CMK (cell line): ENCODE measurements around the genes NEFH and ASCC2.

DNA sequence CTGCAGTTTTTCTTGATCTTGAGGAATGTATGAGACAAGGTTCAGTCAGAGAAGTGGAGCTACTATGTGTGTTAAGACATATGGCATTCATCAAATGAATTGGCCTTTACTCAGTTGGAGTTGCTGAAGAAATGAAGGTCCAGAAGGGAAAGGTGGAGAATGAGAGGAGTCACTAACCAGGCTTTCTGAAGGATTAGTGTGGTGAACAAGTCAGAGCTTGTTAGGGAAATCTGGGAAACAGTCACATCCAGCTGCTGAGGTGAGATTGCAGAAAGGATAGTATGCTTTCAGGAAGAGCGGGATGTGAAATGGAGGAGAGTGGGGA is 11.3 kb upstream of the PITPNB start:
- RRBS = no CpG with 5 or more reads among the region's 1 CpG

DNA sequence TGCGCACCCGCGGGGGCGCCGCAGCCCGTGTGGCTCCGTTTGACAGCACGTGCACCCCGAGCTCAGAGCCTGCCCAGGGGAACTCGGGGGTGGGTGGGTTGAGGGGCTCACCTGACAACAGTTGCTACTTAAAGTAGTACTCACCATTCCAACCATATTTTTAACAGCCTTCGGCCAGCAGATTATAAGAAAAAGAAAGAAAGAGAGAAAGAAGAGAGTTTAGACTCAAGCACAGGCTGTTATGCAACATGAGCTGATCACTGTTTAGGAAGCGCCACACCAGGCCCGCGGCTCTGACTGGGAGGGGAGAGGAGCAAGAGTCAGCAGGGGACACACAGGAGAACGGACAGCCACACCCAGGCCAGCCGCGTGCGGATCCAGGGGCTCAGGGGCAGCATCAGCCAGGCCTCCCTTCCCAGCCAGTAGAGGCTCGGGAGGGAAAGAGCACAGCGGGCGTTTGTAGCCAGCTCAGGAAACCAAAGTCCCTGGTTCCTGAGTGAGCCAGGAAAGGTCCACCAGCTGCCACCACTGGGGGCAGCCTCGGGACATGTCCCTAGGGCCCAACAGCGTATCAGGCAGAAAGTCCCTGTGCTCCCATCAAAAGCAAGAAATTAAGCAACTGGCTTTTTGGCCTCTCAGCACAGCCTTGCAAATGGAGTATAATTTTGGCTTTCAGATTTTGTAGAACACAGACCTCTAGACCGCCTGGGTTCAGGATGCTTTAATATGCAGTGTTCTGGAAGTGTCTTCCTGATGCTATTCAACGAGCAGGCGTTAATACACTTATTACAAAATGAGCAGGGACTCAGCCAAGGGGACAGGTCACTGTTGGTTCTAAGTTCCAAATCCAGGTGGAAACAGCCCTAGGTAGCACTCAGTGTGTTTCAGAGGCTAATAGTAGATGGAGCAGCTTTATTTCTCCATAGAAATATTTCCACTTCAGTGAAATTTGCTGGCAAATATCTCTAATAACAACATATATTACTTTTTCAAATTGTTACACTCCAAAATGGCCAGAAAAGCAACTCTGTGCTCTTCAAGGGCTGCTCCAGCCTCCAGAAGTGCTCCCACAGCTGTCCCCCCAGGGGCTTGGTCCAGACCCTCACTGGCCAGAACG is 71.9 kb upstream of the PITPNB start:
- RRBS = no CpG with 5 or more reads among the region's 27 CpGs

GRCh38 chr22:28583909-28584937 is 95.4 kb downstream of the TTC28 start:
- RRBS = no CpG with 5 or more reads among the region's 4 CpGs

- RRBS = no CpG with 5 or more reads among the region's 5 CpGs
These were observed 8.5 kb downstream of the HSCB start for GRCh38 chr22:28750336-28750724.

DNA sequence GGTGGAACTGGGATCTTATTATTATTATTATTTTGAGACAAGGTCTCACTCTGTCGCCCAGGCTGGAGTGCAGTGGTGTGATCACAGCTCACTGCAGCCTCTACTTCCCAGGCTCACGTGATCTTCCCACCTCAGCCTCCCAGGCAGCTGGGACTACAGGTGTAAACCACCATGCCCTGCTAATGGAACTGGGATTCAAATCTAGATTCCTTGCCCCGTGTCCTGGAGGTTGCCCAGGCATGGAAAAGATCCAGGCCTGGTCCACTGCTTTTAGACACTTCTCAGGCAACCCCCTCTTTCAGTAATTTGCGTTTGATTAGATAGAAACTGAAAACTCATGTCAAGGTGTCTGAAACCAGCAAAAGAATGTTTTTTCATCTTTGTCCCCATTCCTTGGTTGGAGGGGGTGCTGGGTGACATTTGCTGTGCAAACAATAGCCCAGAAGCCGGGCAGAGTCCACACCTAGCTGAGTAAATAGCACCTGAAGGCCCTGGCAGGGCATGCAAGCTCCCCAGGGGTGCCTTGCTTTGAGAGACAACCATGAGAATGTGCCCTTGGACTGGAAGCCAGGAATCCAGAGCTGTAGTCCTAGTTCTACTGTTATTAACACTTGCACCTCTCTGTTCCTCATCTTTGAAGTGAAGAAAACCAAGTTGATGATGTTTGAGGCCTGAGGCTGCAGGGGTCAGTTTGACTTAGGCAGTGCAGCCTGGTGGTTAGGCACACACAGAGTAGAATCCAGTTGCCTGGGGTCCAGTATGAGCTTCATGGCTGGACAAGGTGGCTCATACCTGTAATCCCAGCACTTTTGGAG is 47.0 kb downstream of the CCDC117 start:
- RRBS = no CpG with 5 or more reads among the region's 5 CpGs

GRCh38 chr22:28911685-28912694 is 28.6 kb downstream of the ZNRF3 start:
- RRBS = 93% methylated on average over 2 of the region's 12 CpGs

DNA sequence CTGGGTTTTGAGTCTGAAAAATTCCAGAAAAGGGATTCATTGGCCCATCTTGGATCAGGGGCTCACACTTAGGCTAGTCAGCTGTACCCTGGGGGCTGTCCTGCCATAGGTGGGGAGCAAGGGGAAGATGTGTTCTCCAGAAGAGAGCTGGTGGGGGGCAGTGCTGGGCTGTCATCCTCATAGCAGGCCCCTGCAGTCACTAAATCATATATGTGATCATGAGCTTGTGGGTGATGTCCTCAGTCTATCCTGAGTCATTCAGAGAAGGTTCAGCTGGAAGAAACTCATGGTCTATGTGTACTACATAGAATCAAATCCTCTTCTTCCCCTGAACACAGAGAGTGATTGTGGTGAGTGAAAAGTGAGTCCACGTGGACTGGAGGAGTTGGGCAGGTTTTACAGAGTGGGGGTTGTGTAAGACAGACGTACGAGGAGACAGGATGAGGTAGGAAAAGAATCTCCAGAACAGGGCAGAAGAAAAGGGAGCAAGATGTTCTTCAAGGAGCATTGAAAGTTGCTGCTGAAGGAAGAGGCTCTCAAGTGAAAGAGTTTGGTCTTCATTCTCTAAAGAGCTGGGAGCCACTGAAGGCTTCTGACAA is 69.0 kb downstream of the C22orf31 start:
- RRBS = no CpG with 5 or more reads among the region's 3 CpGs

DNA sequence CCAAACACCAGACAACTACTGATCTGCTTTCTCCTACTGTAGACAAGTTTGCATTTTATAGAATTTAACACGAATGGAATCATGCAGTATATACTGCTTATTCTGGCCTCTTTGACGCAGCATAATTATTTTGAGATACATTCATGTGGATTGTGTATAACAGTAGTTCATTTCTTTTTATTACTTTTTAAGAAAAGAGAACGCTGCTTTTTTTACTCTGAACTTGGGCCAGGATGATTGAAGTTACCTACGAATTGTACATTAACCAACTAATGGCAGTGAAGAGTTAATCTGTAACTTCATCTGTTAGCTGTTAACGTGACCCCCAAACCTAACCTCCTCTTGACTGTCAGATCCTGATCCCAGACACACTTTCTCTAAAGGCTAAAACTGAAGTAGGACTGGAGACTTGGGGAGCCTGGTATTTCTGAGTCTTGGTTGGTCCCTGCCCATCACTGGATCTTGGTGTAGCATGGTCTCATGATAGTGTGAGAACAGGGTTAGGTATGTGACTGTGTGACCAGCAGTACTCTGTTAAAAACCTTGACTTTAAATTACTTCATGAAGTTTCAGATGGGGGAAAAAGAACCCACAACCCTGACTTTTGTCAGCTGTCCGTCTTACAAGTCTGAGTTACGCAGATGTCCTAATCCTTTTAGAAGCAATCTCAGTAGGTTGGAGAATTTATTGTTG is 39.5 kb downstream of the C22orf31 start:
- RRBS = no CpG with 5 or more reads among the region's 7 CpGs

DNA sequence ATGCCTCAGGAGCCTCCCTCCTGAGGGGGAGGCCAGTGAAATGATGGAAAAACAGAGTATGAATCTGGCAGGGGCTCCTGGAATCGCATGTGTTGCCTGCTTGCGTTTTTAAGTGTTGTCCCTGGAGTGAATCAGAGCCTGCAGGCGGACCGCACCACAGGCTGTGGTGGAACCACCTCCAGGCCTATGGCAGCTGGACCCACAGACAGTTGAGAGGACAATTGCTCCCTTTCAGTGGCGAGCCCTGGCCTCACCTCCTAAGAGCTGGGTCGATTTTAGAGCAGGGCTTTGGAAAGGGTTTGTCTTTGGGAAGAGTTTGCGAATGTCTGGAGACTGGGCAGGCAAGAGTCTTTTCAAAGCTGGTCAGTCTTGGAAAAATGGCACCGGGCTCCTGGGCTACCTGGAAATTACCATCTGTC is 963 bp upstream of the C22orf31 start:
- RRBS = no CpG with 5 or more reads among the region's 8 CpGs

DNA sequence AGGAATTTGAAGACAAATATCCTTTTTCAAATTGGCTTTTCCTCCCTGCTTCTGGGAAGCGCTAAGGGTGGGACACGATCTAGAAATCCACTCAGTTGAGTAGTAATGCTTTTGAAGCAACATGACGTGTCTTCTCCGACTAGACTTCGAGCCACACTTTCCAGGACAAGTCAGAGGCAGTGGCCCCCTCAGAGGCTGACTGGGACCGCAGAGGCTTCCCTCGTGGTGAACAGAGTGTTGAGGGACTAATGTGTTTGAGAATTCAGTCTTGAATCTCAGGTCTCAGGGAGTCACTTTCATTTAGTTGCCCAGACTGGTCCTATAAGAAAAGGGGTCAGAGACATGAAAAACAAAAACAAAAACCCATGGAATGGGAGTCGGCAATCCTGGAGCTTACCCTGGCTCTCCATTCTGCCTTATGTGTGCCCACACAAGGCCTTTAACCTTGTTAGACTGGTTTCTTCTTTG is 40.0 kb downstream of the KREMEN1 start:
- RRBS = no CpG with 5 or more reads among the region's 8 CpGs

DNA sequence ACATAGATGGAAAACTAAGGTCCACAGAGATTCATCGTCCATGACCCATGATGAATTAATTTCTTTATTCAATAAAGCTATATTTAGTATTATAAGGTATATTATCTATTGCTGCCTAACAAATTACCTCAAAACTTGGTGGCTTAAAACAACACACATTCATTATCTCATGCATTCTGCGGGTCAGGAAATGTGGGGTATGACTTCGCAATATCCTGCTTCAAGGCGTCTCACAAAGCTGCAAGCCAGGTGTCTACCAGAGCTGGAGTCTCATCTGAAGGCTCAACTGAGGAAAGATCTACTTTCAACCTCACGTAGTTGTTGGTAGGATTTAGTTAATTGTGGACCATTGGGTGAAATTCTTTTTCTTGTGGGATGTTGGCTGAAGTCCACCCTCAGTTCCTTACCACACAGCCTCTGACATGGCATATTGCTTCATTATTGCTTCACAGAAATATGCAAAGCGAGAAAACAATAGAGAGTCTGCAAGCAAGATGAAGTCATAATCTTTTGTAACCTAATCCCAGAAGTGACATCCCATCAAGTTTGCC is 45.0 kb downstream of the KREMEN1 start:
- RRBS = no CpG with 5 or more reads among the region's 6 CpGs

DNA sequence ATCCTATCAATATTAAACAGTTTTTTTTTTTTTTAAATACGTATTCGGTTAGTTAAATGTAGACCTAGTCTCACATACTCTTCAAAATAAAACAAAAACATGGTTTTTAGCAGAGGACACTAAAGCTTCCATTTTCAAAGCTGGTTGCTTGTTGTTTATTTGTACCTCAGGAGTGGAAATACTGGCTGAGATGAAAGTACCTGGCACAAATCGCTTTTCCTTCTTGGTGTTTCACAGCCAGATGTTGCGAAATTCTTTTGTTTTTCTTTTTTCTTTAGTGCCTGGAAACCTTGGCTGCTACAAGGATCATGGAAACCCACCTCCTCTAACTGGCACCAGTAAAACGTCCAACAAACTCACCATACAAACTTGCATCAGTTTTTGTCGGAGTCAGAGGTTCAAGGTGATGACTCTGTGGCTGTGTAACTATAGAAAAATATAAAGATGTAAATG is 48.3 kb downstream of the KREMEN1 start:
- RRBS = no CpG with 5 or more reads among the region's 6 CpGs

DNA sequence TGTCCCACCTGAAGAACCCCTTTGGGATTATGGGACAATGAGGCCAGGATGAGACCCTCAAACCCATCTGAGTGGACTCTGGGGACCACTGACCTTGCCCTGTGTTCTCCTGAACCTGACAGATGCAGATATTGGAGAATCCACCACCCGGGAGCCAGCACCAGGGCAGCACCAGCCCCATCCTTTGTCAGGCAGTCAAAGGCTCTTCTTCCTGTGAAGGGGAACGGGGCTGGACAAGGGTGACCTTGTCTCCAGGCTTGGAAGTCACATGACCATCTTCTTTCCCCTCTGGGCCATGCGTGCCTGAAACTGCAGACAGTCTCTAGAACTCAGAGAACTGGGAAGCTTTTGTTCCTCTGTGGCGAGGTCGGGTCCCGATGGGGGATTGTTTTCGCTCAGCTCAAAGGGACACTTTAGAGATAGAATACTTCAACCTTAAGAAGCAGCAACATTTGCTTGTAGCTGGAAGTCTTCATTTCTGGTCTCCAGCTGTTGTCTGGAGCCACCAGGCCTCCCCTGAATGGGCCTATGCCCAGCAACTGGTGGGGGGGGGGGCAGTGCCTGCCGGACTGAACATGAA is 55.9 kb upstream of the EMID1 start:
- RRBS = 95% methylated on average over 1 of the region's 8 CpGs

GRCh38 chr22:29300816-29301837 is 5.3 kb upstream of the GAS2L1 start:
- RRBS = no CpG with 5 or more reads among the region's 11 CpGs

GRCh38 chr22:29307191-29307479 is 685 bp downstream of the GAS2L1 start:
- RRBS = 3% methylated on average over 15 of the region's 27 CpGs

DNA sequence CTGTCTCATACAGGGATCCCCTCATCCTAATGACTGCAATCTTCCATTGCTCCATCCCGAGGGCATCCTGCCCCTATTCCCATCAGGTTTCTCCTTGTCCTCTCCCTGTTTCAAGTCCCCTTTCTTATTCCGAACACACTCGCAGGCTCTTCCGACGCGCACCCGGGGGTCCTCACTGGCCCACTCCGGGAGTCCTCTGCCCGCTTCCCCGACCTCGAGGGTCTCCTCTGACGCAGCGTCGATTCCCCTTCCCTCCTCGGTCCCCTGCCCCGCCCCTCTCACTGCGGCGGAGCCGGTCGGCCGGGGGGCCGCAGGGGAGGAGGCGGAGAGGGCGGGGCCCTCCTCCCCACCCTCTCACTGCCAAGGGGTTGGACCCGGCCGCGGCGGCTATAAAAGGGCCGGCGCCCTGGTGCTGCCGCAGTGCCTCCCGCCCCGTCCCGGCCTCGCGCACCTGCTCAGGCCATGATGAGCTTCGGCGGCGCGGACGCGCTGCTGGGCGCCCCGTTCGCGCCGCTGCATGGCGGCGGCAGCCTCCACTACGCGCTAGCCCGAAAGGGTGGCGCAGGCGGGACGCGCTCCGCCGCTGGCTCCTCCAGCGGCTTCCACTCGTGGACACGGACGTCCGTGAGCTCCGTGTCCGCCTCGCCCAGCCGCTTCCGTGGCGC is at the start of gene NEFH:
TSS of gene NEFH (plus strand) at position 418 of the 665 bp plus-strand sequence.
- RRBS = 87% methylated on average over 3 of the region's 69 CpGs

- RRBS = no CpG with 5 or more reads among the region's 4 CpGs
These were observed 9.9 kb downstream of the NEFH start for GRCh38 chr22:29489900-29490417.

DNA sequence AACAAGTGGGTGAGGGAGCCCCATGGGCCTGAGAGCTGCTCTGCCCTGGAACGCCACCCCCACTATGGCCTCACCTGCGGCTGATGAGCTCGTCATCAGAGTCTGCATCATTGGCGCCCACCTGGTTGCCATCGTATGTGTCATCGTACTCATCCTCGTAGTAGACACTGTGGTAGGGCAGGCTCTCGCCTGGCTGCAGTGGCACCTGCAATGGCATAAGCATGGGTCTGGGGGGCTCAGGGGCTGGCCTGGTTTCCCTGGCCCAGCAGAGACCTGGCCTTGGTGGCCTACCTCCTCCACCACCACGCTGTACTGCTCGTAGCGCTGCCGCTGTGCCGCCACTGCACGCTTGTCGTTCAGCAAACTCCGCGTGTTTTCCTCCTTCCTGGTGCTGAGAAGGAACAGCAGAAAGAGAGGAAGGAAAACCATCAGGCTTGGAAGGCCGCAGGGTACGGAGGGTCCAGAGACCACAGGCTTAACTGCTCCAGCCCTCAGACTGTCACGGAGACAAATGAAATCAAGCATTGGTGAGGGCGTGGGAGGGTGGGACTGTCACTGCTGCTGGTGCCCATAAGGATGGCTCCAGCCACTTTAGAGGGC is 26.2 kb downstream of the UQCR10 start:
- RRBS = no CpG with 5 or more reads among the region's 21 CpGs

DNA sequence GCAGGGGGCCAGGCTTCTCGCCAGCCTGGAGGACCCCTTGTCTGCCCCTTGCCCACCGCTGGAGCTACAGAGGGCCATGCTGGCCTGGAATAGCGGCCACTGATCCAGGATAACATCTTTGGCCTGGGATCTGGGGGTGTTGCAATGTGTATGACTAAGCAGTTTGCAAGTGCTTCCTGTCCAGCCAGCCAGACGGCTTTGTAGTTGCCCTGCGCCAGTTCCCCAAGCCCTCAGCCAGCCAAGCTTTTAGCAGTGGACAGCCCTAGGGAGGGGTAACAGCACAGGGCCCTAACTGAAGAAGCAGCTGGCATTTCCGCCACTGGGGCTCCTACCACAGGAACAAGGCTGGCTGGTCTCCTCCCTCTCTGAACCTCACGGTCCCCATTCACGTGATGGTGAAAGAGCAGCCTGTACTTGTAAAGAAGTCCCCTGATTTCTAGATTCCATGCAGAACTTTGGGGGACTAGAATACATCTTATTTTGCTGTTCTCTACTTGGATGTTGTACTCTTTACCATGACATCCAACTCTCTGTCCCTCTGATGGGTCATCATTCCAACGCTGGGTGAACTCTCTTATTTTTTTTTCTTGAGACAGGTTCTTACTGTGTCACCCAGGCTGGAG is 32.2 kb downstream of the UQCR10 start:
- RRBS = no CpG with 5 or more reads among the region's 9 CpGs

DNA sequence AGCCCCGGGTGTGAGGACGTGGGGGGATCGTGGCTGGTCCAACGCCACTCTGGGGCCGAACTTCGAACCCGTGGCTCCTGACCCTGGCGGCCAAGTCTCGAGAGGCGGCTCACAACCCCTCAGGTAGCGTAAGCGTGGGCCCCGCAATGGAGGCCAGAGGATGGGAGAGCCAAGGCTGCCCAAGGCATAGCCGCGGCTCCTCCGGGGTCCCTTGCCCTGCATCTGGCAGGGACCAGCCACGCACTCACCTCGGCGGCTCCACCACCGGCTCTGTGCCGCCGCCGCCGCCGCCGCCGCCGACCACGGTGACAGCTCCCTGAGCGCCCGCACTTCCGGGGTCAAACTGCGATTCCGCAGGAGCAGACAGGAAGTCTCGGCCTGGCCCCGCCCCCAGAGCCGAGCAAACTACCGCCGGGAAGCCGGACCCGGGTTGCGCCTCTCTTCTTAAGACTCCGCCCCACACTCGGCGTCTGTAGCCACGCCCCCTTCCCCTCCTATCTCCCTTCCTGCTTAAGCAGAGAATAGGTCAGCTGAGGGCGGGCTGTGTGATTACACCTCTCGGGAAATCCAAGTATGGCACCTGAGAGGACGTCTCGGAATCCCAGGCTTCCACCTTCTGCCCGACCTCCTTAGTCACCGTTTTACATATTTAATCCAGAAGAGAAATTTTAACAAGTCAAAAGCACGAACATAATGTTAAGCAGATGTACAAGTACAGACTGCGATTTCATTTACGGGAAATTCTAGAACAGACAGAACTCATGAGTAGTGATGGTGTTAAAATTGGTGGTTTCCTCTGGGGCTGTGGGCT is at the start of gene ASCC2:
TSS of gene ASCC2 (minus strand) at position 345 of the 811 bp plus-strand sequence.
- RRBS = 2% methylated on average over 15 of the region's 55 CpGs